NCI-H460 (cell line): ENCODE results near the genes PGAM5 and ZNF84.

DNA sequence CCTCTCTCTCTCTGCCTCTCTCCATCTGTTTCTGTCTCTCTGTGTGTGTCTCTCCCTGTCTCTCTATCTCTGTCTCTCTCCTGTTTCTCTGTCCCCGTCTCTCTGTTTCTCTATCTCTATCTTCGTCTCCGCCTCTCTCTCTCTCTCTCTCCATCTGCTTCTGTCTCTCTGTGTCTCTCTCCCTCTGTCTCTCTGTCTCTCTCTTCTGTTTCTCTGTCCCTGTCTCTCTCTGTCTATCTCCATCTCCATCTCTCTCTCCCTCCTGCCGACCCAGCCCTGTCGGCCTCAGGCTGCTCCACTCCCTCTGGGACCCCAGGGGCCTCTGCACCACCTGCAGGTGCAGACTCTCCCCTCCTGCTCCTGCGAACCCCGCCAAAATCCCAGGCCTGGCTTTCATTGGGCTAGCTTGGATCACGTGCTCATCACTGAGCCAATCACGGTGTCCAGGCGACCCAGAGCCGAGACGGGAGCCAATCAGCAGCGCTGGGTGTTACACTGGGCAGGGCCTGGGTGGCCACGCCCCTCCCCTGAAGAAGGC is 66.9 kb upstream of the FBRSL1 start:
RAMPAGE:
- cytosol, long total RNA = no peak
- long total RNA = no peak
- nucleus, long total RNA = no peak

DNA sequence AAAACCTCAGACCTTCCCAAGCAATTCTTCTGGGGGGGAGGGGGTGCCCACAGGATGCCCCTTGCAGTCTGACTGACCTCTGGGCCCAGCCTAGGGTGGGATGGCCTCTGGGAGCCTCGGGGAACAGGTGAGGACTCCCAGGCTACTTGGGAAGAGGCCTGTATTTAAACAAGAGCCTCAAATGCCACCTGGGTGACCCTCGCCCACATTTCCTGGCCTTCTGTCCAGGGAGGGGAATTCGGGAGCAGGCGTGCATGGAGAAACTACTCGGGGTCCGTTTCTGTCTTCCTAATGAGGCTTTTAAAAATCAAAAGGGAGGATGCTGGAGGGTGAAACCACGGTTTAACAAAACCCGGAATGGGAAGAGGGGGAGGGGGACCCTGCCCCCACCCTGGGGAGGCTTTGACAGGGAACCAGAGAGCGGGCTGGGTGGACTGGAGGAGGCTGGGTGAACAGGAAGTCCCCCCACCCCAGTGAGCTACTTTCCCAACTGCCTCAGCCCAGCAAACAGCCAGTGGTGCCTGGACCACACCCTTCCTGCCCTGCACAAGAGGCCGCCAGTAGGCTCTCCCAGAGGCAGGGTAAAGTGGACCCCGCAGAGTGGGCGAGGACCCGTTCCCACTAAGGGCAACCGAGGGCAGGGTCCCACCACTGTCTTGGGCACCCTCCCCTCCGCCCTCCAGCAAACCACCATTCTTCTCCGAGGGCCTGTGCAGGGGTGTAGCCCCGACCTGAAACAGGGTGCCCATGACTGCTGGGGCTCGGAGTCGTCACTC is 1.5 kb upstream of the FBRSL1 start:
RAMPAGE:
- cytosol, long total RNA = no peak
- long total RNA = no peak
- nucleus, long total RNA = no peak

DNA sequence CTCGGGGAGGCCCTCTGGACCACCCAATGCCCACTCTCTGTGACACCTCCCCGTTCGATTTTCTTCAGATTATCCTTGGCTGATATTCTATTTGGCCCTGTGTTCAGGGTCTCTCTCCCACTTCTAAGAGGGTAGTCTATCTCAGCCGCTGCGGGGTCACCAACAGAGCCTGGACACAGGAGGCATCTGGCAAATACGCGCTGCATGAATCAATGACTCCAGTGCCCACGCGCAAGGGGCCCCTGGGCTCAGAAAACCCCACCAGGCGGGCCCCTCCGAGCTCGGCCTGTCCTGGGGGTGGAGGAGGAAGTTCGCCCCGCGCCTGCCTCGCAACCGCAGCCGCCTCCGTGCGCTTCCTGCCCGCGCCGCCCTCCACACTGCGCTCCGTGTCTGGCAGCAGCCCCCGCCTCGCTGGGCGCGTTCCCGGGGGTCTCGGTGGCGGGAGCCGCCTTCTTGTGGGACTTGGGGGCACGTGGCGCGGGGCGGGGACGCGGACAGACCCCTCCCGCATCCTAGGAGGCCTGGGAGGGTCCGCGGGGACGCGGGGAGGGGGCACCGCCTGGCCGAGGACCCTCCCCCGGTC is 868 bp upstream of the FBRSL1 start:
RAMPAGE:
- cytosol, long total RNA = no peak
- long total RNA = no peak
- nucleus, long total RNA = no peak

DNA sequence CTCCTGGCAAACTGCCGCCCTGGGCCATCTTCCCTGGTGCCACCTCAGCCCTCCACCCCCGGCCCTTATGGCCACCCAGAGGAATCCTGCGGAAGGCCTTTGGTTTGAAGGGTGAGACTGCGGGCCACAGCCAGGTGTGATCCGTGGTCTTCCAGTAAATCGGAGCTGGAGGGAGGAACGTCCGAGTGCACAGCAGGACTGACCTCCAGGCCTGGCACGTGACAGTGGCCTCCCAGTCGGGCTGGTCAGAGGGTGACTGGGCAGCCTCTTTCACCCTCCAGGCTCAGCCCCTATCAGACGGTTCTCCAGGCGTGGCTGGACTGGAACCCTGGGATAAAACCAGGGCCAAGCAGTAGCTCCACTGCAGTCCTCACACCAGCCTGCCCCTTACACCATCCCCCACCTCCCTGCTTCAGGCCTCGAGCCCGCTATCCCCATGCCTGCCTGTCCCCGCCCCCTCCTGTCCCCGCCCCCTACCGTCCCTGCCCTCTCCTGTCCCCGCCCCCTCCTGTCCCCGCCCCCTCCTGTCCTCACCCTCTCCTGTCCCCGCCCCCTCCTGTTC is 12.4 kb downstream of the FBRSL1 start:
RAMPAGE:
- cytosol, long total RNA = no peak
- long total RNA = no peak
- nucleus, long total RNA = no peak

RAMPAGE:
- cytosol, long total RNA = no peak
- long total RNA = no peak
- nucleus, long total RNA = no peak
Observed at GRCh38 chr12:132570939-132571400, 39.4 kb downstream of the LRCOL1 start.

DNA sequence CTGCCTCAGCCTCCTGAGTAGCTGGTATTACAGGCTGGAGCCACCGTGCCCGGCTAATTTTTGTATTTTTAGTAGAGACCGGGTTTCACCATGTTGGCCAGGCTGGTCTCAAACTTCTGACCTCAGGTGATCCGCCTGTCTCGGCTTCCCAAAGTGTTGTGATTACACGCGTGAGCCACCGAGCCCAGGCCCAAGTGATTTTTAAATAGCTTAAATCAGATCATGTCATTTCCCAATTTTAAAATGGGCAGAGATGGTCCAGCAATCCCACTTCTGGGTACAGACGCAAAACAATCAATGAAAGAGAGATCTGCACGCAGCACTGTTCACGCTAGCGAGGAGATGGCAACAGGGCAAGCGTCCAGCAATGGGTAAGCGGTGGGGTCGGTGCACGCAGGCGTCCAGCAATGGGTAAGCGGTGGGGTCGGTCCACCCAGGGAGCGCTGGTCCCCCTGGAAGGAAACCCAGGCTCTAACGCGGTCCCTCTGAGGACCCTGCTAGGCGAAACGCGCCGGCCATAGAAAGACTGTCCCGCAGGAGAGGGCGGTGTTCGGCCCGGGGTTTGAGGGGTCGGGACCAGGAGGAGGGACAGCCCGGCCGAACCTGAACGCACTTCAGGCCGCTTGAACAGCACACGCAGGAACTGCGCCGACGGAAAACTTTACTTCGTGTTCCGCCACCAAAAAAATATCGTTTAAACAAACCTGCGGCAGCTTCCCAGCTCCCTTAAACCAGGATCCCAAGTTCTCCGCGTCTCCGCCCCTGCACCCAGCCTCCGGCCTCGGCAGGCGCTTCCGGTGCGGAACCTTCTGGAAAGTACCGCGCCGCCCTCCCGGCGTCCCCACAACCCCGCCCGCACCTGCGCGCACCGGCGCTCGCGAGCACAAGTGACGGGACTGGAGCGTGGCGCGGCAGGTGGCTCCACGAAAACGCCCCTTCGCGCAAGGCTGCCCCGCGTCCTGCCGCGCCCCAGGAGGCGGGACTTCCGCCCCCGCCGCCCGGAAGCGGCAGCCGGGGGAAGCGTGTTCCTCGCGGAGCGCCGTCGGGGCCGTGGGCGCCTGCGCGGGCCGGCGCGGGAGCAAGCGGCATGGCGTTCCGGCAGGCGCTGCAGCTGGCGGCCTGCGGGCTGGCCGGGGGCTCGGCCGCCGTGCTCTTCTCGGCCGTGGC is at the start of gene PGAM5:
Gene PGAM5, plus strand, starts transcription at position 1,053 of the 1,167 bp plus-strand sequence.
RAMPAGE:
- cytosol, long total RNA = start-site peak on the minus strand centred at position 774 of the sequence, 67 bp wide, 12 and 9 reads in 2 replicates; start-site peak on the minus strand centred at position 958 of the sequence, 71 bp wide, 14 and 6 reads in 2 replicates
- long total RNA = start-site peak on the minus strand centred at position 966 of the sequence, 62 bp wide, 5 and 26 reads in 2 replicates
- nucleus, long total RNA = no peak

DNA sequence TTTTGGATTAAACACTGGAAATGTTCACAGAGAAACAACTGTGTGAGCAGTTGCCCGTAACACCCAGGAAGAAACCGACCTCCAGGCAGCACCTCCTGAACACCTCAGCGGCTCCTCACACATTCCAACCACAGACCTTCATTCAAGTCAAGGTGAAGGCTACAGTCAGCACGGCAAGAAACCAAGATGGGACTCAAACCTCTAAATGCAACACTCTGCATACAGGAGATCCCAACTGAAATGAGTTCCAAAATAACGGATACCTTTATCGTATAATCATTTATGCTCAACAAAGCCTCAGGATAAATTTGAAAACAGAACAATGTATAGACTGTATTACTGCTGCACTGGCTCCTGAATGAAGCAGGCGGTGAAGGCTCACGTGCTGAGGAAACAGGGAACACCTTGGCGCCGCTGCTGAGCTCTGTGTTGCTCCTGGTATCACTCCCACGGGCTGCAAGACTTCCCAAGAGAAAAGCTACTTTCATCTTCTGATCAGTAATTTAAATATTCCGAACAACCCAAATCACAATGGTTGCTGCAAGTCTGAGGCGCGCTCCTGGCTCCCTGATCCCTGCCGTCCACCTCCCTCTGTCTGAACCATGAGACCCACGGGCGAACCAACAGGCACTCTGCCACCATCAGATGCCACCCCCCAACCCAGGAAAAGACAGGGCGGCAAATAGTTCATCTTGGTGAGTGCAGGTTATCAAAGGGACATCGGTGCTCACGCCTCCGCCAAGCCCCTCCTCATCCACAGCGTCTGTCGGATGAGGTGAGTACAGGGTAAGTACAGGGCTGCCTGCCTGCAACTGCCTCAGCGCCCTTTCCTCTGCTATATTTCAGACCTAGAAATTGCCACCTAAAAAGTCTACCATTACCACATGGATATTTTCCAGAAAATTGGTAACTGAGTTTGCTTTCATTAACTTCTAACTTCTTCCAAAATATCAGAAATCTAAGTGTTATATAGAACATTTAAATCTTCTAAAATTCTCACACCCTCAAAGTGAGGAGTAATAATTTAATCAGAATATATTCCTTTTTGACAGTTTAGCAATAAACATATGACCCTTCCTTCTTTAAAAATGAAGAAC is 15.8 kb downstream of the PGAM5 start:
RAMPAGE:
- cytosol, long total RNA = no peak
- long total RNA = no peak
- nucleus, long total RNA = no peak

RAMPAGE:
- cytosol, long total RNA = no peak
- long total RNA = no peak
- nucleus, long total RNA = no peak
Observed at GRCh38 chr12:132788708-132789508, 27.3 kb upstream of the ANKLE2 start.

RAMPAGE:
- cytosol, long total RNA = no peak
- long total RNA = no peak
- nucleus, long total RNA = no peak
Observed at GRCh38 chr12:132835492-132835891, 6.8 kb upstream of the GOLGA3 start.

DNA sequence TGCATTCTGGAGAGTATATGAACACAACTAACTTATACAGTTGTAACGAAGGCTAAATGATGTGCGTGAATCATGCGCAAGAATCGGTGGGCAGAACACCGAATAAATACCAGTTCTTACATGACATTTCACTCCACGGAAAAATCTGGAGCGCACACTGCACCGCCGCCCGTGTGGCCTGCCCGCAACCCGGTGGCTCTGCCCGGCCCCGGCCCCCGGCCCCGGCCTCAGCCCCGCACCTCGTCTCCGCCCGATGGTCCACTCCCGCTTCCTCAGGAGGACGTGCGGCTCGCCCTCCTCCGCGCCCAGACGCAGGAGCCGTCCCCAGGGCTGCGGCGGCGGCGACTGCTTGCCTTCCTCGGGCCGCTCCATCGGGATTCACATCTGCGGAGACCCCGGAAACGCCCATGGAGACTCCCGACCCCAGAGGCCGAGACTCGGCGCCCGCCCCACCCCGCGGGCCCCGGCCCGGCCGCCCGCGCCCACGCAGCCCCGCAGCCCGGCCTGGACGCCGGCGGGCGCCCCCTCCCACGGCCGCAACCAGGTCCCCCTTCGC is 370 bp downstream of the CHFR start:
RAMPAGE:
- cytosol, long total RNA = no peak
- long total RNA = no peak
- nucleus, long total RNA = no peak

GRCh38 chr12:132907952-132908649 is 20.7 kb upstream of the CHFR start:
RAMPAGE:
- cytosol, long total RNA = no peak
- long total RNA = no peak
- nucleus, long total RNA = no peak

DNA sequence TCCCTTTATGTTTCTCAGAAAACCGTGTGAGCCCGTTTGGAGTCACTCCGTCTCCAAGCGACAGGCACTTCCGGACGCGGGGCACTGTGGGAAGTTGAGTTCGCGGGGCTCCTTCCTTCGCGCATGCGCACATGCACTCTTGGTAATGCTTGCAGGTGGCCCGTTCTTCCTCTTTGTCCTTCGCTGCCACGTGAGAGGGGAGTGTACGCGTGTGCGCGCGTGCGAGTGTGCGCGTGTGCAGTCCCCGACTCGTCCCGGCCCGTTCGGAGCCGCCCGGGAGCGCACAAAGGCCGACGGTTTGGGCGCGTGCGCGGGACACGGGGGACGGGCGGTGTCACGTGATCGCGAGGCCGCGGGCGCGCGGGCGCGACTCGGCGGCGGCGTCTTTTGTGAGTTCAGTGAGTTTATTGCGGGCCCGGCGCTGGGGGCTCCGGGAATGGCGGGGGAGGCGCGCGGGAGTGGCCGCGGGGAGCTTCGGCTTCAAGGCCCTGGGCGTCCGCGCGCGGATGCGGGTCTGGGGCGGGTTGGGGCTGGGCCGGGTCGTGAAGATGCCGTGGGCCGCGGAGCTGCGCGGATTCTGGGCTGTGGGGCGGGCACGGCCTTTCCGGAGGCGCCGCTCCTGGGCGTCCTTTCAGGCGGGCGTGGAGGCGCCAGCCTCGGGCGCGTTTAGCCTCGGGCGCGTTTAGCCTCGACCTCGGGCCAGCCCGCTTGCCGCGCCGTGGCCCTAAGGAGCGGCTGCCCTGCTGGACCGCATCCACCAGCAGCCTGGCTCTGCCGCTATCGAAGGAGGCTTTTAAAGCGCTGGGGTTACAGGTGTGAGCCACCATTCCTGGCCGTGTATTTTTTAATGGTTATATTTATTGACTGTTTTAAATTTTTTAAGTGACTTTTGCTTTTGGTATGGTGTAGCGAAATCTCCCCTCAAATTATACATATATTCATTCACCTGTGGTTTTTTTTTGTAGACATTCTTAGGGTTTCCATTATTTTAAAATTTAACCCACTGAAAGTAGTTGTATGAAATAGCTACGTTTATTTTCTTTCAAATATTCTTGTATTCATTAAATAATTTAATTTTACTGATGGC is at the start of gene ZNF84:
Gene ZNF84, plus strand, starts transcription at position 353 of the 1,087 bp plus-strand sequence.
RAMPAGE:
- cytosol, long total RNA = start-site peak on the plus strand centred at position 361 of the sequence, 28 bp wide, 240 and 271 reads in 2 replicates
- long total RNA = no peak
- nucleus, long total RNA = start-site peak on the plus strand centred at position 358 of the sequence, 45 bp wide, 310 and 162 reads in 2 replicates